Mesenchymal stem cell of Wharton's jelly (primary cell): ENCODE data around the gene BARD1.

DNA sequence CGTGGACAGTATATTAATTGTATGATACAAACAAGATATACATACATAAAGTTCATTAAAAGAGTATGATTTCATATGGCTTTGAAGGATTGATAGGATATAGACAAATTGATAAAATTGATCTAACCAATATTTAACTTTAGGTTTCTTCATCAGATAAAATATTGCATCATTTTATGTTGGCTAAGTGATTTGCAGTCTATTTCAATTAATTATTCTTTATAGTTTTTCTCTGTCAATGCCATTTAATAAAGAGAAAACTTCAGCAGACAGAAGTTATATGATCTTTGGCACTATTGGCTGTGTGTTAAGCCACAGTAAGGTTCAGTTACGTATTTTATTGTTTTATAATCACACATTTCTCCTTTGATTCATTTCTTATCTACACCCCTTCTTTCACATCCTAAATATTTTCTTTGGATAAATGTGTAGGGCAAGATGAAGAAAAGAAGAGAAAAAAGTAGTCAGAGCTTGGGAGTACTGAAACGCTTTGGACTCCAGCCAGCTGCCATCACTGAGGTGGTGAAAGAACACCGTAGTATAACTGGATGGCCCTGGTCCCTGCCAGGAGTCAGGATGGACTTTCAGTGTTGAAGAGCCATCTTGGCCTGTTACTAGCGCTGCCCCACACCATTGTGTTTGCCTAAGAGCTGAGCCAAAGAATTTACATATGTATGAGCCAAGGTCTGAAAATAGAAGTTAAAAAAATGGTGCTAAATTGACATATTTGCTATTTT lies 9.8 kb upstream of the CPS1 start:
- CAGE, long polyA plus RNA: no peak

GRCh38 chr2:210583331-210583821 lies 27.0 kb downstream of the CPS1 start:
- CAGE, long polyA plus RNA: no peak

- CAGE, long polyA plus RNA: no peak
These were observed 100.5 kb downstream of the CPS1 start for GRCh38 chr2:210656882-210657306.

GRCh38 chr2:210670984-210671485 lies 114.6 kb downstream of the CPS1 start:
- CAGE, long polyA plus RNA: no peak

DNA sequence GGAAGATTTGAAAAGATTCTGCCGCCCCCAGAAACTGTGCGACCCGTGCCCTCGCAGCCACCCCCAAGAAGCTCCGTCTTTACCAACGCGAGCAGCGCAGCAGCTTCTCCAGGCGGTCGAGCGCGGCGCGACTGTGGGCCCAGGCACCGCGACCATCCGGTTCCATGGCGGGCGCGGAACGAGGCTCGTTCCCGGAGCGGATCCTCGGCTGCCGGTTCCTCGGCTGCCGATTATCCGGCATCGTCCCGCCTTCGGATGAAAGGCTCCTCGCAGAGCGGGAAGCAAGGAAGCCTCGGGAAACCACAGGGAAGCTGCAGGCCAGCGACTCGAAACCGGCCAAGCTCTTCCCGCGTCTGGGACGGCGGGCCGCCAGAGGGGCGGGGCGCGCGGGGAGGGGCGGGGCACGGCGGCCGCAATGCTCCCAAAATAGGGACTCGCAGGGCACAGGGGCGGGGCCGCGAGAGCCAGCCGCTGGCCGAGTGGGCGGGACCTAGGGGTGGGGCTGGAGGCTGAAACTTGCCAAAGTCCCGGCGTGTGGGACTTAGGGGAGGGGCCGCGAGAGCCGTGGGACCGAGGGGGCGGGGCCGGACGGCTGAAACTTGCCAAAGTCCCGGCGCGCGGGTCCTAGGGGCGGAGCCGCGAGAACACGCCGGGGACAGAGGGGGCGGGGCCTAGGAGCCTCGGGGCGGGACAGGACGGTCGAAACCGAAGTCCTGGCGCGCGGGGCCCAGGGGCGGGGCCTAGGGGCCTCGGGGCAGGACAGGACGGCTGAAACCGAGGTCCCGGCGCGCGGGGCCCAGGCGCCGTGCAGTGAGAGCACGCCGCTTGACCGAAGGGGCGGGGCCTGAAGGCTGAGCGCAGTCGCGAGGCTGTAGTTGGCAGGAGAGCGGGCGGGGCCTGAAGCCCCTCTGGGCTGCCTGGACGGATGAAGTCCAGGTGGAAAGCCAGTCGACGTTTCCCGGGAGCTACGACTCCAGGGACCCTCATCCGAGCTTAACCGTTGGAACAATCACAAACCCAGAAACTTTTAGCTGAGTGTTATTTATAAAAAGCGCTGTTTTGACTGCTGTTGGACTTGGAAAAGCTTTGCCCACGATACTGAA lies at the start of gene BARD1:
TSS of gene BARD1 (minus strand) at position 355 of the 1,103 bp plus-strand sequence.
- CAGE, long polyA plus RNA: no peak

DNA sequence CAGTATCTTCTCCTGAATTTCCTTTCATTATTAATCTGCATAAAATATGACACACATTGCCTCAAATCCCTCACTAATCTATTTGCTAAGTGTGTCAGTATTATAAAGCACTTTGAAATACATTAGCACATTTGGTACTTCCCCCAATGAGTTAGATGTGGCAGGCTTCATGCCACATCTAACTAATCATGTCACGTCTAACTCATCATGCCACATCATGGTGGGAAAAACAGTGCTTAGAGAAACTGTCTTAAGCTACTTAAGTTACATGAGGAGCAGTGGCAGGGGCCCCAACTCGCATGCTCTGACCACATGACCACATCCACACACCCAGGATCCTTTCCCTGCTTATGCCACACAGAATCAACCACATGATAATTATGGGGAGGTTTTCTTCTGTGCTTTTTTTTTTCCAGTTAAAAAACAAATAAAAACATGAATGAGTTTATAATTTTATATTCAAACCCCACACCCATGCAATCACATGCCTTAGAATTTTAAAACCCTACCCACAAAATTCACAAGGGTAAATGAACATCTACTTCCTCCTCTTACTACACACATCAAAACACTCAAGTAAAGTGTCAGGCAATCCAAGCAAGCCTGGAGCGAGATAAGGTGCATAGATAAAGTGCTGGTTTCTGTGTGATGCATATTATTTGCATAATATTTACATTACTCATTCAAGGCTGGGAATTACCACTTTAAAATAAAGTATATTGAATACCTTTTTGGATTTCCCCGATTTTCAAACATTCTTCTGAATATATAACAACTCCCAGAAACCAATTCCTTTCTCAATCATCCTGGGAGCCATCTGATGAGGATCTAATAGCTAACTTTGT lies 1.6 kb downstream of the ABCA12 start:
- CAGE, long polyA plus RNA: no peak

GRCh38 chr2:215391390-215391964 lies 44.4 kb downstream of the FN1 start:
- CAGE, long polyA plus RNA: no peak

DNA sequence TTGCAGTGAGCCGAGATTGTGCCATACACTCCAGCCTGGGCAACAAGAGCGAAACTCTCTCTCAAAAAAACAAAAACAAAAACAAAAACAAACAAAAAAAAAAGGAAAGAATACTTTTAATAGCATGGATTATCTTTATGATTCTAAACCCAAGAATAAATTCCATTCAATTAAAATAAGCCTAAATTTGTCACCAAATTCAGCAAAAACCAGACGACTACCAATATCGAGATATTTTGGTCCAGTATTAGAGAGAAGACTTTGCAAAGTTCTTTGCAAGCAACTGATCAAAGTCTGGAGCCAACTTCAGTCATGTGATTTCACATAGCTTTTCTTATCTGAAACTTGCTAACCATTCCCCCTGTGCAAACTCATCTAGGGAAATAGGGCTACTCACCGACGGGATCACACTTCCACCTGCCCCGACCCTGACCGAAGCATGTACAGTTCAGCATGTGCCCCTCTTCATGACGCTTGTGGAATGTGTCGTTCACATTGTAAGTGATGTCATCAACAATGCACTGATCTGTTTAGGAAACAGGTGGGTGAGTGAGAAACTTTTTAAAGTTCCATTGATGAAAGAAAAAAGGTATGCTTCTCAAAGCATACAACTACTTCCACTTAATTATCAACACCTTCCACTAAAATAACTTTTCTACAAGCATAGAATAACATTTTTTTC lies 15.5 kb downstream of the FN1 start:
- CAGE, long polyA plus RNA: no peak

DNA sequence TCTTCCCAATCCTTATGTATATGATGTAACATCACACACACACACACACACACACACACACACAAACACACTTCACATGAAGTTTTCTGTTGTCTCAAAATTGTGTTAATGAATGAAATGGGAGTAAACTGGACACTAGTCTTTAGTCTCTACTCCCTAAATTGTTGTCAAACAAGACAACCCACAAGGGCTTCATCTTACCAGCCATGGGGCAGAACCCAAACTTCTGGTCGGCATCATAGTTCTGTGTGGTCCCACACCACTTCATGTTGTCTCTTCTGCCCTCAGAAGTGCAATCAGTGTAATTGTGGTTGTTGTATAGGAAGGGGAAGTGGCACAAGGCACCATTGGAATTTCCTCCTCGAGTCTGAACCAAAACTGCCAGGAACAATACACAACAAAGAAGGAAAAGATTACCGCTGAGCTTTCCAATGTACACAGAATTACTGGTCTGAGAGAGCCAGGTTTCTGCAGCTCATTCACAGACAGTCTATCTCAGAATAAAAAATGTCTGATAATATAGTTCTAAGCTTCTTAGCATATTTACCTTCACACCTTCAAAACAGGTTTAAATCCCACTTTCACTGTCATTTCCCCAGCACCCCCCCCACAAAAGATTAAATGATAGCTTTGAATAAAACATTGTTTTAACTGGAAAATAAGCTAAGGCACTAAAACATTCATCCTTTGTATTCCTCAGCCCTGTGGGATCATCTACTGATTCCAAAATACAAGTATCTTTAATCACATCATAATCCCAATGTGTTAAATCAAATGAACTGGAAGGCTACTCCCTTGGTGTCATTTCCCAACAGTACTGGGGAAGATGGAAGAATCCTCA lies 12.5 kb downstream of the FN1 start:
- CAGE, long polyA plus RNA: no peak

DNA sequence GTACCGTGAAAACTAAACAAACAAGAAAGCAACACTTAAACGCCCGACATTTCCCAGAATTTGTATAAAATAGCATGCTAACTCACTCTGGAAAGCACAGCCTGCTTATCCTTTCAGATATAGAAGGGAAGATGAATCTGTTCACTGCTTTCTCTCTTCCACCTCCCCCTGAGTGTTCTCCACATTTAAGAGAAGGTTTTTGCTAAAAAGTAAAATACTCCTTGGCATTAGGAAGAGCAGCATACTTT lies 186.2 kb downstream of the MREG start:
- CAGE, long polyA plus RNA: no peak

- CAGE, long polyA plus RNA: no peak
These were observed 110.1 kb downstream of the MREG start for GRCh38 chr2:215903236-215903679.

- CAGE, long polyA plus RNA: no peak
These were observed 18.4 kb downstream of the XRCC5 start for GRCh38 chr2:216127504-216127968.

GRCh38 chr2:216130237-216131007 lies 21.3 kb downstream of the XRCC5 start:
- CAGE, long polyA plus RNA: no peak

DNA sequence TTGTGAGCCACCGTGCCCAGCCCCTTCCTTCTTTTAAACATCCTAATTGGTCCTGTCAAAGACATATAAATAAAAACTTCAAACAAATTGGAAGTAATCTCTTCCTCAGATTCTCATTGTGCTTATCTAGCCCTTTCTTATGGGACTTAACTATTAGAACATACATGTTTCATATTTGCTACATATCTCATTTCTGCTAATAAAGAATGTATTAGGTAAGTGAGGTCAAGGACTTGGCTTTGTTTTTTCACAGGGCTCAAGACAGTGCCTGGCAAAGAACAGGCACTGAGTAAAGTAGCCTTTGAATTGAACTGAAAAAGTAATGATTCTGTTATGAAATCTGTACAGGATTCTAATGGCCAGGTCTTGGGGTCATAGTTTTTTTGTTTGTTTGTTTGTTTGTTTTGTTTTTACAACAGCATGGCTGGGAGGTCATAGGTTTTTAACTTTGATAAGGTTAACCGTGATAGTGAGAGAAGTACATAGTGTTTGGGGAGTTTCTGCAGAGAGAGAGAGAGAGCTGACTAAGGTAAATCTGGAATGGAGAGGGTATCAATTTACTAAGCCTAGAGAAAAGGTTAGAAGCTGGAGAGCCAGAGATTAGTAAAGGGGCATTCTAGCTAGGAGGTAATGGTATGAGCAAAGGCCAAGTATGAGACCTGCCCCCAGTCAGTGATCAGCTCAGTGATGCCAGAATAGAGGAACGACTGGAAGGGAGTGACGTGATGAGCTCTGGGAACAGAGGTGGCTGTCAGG lies 25.7 kb downstream of the XRCC5 start:
- CAGE, long polyA plus RNA: no peak

- CAGE, long polyA plus RNA: no peak
These were observed 35.1 kb downstream of the SMARCAL1 start for GRCh38 chr2:216447316-216447838.

- CAGE, long polyA plus RNA: no peak
These were observed 42.7 kb upstream of the RPL37A start for GRCh38 chr2:216455865-216456394.

GRCh38 chr2:216499671-216500628 lies 1.3 kb downstream of the RPL37A start:
- CAGE, long polyA plus RNA: no peak

DNA sequence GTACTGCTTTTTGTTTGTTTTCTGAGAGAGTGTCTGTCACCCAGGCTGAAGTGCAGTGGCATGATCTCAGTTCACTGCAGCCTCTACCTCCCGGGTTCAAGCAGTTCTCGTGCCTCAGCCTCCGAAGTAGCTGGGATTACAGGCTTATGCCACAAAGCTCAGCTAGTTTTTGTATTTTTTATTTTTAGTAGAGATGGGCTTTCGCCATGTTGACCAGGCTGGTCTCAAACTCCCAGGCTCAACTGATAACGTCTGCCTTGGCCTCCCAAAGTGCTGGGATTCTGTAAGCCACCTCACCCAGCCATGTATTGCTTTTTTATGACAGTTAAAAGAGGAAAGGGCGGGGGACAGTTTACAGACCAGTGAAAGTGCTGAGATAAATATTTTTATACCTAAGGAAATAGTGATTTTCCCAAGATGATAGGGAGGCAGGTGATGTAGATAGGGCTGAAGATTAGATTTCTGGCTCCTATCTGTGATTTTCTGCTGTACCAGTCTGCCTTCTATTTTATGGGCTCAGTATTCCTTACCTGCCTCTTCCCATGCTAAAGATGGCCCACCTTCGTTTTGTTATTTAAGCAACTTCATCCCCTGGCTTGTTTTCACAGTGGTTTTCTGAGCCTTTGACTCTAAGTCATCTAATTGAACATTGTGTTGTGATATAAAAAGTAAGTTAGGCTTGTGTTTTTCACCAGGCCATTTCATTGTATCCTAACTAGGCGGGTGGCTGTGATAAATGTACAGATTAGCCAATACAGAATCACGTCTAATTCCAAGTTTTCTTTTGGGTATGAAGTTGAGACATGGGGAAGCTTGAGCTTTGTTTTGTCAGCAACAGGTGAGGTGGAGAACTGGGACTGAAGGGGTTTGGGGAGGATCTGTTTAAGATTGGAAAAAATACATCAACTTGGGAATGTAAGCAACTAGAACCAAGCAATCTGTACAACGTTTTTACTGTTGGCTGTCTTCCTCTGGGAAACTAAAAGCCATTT lies 5.0 kb downstream of the RPL37A start:
- CAGE, long polyA plus RNA: no peak

DNA sequence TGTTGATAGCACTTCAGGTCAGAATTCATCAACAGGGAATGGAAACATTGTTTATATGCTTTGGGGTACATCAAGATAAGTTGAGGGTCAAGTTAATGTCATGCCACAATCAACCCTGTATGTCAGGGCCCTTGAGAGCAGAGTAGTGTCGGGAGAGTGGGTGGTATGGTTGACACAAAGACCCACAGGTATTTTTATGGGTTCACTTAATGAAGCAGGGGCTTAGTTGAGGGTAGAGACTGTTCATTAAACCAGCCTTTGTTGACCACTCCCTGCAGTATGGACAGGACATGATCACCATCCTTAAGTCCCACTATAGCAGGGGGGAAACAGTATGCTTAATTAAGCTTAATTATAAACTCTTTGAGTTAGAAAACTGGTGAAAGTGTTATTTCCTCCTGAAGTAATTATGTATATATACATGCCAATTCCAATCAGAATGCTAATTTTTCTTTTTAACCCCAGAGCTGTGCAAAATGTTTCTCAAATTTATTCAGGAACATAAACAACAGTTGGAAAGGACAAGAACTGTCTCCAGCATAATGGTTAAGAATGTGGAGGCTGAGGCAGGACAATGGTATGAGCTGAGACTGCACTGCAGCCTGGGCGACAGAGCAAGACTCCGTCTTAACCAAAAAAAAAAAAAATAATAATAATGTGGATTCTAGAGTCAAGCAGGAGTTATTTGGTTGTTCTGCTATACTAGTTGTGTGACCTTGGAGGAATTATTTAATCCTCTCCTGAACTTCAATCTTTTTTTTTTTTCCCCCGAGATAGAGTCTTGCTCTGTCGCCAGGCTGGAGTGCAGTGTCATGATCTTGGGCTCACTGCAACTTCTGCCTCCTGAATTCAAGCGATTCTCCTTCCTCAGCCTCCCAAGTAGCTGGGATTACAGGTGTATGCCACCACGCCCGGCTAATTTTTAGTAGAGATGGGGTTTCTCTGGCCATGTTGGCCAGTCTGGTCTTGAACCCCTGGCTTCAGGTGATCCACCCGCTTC lies 6.0 kb downstream of the RPL37A start:
- CAGE, long polyA plus RNA: no peak

DNA sequence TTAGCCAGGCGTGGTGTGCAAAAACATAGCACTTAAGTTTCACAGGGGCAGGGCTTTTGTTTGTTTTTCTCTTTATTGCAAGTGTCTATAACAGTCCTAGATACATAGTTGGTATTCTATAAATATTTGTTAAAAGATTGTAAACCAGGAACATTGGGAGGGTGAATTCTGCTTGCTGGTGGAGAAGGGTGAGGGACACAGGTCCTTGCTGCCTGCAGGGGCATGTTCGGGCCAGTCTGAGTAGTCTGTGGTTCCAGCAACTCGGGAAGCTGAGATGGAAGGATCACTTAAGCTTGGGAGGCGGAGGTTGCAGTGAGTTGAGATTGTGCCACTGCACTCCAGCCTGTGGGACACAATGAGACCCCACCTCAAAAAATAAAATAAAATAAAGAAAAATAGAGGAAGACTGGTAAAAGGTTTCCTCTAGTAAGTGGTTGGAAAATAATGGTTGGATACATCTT lies 53.1 kb downstream of the RPL37A start:
- CAGE, long polyA plus RNA: no peak